SK-N-DZ (cell line): ENCODE results near the genes TRIM15, TRIM26 and ATAT1.

GRCh38 chr6:30162969-30164105, at the start of gene TRIM15:
Gene TRIM15 (plus strand): TSS chr6:30163546.
RAMPAGE:
- cytosol, long total RNA, result no peak
- nucleus, long total RNA, result no peak

RAMPAGE:
- cytosol, long total RNA, result no peak
- nucleus, long total RNA, result no peak
These were observed 14.6 kb downstream of the TRIM26 start for GRCh38 chr6:30198599-30199064.

GRCh38 chr6:30213244-30213667, at the start of gene TRIM26:
Gene TRIM26 (minus strand): TSS chr6:30213406.
RAMPAGE:
- cytosol, long total RNA, result start-site peak on the minus strand at chr6:30213358-30213419, 77 and 102 reads in 2 replicates
- nucleus, long total RNA, result start-site peak on the minus strand at chr6:30213353-30213406, 69 and 38 reads in 2 replicates

DNA sequence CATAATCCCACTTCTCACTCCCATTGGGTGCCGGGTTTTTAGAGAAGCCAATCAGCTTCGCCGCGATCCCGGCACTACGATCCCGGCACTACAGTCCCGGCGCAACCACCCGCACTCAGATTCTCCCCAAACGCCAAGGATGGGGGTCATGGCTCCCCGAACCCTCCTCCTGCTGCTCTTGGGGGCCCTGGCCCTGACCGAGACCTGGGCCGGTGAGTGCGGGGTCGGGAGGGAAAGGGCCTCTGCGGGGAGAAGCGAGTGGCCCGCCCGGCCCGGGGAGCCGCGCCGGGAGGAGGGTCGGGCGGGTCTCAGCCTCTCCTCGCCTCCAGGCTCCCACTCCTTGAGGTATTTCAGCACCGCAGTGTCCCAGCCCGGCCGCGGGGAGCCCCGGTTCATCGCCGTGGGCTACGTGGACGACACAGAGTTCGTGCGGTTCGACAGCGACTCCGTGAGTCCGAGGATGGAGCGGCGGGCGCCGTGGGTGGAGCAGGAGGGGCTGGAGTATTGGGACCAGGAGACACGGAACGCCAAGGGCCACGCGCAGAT, 46.4 kb upstream of the TRIM26 start:
RAMPAGE:
- cytosol, long total RNA, result no peak
- nucleus, long total RNA, result start-site peak on the plus strand centred at position 83 of the sequence, 59 bp wide, 49 and 8 reads in 2 replicates

RAMPAGE:
- cytosol, long total RNA, result no peak
- nucleus, long total RNA, result no peak
These were observed 38.4 kb upstream of the TRIM39 start for GRCh38 chr6:30288132-30288994.

RAMPAGE:
- cytosol, long total RNA, result no peak
- nucleus, long total RNA, result no peak
These were observed 19.6 kb upstream of the TRIM39 start for GRCh38 chr6:30307031-30307609.

DNA sequence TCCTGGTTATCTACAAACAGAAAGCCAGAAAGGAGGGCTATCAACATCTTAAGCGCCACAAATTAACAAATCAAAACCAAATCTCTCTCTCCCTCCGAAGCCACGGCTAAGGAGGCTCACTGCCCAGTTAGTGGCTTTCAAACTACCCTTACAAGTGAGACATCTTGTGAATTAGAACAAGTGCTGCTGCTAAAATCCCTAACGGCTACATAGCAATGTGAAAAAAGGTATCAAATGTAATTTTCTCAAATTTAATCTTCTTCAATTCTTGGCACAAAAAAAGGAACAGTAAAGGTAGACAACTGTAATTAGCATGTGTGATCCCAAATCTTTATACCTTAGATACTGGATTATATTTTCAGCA, 1.5 kb upstream of the TRIM39 start:
RAMPAGE:
- cytosol, long total RNA, result no peak
- nucleus, long total RNA, result no peak

DNA sequence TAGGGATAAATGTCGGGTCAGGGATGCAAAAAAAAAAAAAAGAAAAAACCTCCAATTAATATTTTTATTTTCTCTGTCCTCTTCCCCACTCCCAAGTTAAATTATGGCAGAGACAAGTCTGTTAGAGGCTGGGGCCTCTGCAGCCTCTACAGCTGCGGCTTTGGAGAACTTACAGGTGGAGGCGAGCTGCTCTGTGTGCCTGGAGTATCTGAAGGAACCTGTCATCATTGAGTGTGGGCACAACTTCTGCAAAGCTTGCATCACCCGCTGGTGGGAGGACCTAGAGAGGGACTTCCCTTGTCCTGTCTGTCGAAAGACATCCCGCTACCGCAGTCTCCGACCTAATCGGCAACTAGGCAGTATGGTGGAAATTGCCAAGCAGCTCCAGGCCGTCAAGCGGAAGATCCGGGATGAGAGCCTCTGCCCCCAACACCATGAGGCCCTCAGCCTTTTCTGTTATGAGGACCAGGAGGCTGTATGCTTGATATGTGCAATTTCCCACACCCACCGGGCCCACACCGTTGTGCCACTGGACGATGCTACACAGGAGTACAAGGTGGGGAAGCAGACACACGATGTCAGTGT, 2.6 kb downstream of the TRIM39 start:
RAMPAGE:
- cytosol, long total RNA, result no peak
- nucleus, long total RNA, result no peak

DNA sequence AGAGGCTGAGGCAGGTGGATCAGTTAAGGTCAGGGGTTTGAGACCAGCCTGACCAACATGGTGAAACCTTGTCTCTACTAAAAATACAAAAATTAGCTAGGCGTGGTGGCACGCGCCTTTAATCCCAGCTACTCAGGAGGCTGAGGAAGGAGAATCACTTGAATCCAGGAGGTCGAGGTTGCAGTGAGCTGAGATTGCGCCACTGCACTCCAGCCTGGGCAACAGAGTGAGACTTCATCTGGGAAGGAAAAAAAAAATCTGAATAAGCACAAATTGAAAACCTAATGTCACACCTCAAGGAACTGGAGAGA, 40.0 kb downstream of the RPP21 start:
RAMPAGE:
- cytosol, long total RNA, result no peak
- nucleus, long total RNA, result no peak

RAMPAGE:
- cytosol, long total RNA, result no peak
- nucleus, long total RNA, result no peak
These were observed 575 bp downstream of the HLA-E start for GRCh38 chr6:30489630-30490538.

DNA sequence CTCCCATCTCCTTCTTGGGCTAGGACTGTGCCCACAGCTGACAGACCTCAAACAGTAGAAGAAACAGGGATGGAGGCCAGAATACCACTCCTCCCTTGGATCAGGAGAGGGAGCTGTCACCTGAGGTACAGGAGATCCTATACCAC, 1.1 kb downstream of the HLA-E start:
RAMPAGE:
- cytosol, long total RNA, result no peak
- nucleus, long total RNA, result no peak

GRCh38 chr6:30543670-30544337, 12.5 kb downstream of the GNL1 start:
RAMPAGE:
- cytosol, long total RNA, result no peak
- nucleus, long total RNA, result no peak

RAMPAGE:
- cytosol, long total RNA, result no peak
- nucleus, long total RNA, result no peak
These were observed 6.6 kb downstream of the GNL1 start for GRCh38 chr6:30549568-30550144.

DNA sequence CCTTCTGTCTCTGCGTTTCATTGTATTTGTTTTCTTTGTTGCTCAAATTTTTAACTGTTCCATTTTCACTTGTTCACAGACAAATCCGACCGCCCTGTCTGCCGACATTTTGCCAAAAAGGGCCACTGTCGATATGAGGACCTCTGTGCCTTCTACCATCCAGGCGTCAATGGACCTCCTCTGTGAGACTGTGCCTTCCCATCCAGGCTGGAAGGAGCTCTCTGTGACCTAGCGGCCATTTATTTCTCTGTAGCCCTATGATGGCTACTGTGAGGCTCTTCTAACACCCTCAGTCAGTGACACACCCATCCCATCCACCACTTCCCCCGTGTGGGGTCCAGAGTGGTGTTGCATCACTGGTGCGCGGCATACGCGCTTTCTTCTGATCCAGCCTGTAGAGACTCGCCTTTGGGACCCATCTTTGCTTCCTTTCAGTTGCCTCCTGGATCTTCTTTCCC, 5.2 kb downstream of the PRR3 start:
RAMPAGE:
- cytosol, long total RNA, result no peak
- nucleus, long total RNA, result no peak

DNA sequence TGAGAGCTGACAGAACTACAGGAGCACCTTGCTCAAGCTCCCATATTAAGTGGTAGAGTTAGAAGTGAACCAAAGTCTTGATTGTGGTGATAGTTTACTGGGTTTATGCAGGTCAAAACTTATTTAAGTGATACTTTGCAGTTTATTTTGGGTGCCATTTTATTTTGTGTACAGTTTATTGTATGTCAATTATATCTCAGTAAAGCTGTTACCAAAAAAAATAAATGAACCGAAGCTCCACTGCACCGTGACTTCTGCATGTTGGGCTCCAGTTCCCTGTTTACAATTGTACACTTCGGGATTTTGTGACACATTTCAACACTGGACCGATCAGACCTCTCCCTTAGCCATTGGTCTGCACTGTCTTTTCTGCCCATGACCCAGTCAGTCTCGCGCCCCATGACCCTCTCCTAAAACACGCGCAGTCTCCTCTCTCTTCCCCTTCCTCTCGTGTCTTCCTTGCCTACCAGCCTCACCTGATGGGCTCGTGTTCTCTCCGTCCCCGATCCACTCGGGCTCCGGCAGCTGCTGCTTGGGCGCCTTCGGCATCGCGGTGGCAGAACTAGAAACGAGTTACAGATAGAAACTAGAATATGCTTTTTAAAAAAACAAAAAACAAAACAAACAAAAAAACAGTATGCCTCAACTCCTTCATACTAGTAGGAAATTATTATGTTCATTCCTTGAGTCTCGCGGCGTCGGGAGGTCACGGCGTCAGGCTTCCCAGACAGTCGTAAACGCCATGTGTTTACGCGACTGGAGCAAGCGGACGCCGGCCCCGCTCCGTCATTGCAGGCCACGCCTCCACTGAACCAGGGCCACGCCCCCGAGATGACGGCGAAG, 505 bp upstream of the ABCF1 start:
RAMPAGE:
- cytosol, long total RNA, result start-site peak on the minus strand centred at position 778 of the sequence, 73 bp wide, 48 and 128 reads in 2 replicates
- nucleus, long total RNA, result no peak

DNA sequence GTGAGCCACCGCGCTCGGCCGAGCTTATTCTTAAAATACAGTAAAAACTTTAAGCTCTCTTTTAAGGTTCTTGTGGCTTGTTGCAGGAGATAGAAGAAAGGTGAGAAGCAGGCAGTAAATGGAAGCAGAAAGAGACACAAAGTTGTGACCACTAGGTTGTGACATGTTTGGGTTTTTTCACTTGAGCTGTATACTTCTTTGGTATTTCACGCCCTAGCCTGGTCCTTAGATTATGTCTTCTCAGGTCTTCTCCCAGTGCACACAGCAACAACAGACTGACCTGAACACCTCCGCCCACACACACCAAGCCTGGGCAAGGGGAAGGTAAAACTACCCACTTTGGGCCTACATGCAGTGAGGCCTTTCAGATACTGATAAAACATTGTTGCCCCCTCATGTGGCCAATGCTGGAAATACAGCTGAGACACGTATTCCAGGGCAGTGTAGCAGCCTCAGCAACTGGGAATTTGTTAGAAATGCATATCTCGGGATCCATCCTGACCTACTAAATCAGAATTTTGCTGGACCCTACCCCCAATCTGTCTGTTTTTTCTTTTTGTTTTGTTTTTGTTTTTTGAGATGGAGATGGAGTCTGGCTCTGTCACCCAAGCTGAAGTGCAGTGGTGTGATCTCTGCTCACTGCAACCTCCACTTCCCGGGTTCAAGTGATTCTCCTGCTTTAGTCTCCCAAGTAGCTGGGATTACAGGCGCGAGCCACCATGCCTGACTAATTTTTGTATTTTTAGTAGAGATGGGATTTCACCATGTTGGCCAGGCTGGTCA, 19.7 kb downstream of the PPP1R10 start:
RAMPAGE:
- cytosol, long total RNA, result no peak
- nucleus, long total RNA, result no peak

RAMPAGE:
- cytosol, long total RNA, result no peak
- nucleus, long total RNA, result no peak
These were observed 15.2 kb downstream of the PPP1R10 start for GRCh38 chr6:30601460-30602610.

GRCh38 chr6:30626229-30627569, at the start of gene ATAT1:
Gene ATAT1 (plus strand): TSS chr6:30626874.
RAMPAGE:
- cytosol, long total RNA, result no peak
- nucleus, long total RNA, result start-site peak on the plus strand at chr6:30626871-30626910, 312 and 133 reads in 2 replicates

DNA sequence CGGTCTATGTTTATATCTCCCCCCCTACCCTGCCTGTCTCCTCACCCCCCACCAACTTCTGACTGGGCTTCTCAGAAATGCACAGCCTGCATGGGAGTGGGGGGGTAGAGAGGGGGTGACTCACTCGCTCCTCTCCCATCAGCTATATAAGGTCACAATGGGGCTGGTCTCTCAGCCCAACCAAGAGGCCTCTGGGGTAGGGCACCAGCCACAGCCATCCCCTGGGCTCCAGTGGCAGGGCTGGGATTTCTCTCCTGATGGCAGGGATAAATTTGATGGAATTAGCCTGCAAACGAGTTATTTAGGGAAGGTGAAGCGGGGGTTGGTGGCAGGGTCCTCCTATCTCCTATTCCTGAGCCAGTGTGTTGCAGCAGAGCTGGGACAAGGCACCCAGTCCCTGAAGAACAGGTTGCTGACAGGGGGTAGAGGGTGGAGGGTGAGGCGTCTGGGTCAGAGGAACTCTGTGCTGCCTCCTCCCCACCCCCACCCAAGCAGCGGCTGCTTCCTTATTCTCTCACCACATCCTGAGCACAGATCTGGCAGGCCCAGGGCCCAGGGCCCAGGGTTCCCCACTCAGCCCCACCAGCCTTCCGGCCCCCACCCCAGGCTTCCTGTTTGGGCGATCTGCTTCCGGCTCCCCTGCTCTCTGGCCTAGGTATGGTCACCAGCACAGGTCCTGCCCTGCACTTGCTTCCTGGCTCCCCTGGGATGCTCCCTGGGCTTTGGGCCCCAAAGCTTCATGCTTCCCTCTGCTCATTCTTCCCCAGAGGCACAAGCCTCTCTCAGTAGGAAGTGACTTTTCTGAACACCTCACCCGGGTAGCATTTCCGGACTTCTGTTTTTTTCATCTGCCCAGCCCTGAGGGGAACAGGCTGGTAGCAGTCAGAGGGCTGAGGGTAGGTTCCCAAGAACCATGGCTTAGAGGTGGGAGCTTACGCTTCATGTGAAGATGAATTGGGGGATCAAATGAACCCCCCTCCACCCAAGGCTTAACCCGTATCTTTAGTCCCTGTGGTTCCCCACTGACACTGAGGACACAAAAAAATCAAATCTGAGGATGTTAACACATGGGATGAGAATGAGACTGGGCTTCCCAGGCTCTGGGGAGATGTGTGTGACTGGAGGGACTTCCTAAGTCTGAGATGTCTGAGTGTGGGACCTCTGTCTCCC, 3.9 kb downstream of the PPP1R18 start:
RAMPAGE:
- cytosol, long total RNA, result no peak
- nucleus, long total RNA, result no peak

GRCh38 chr6:30704298-30705193, 12.5 kb downstream of the MDC1 start:
RAMPAGE:
- cytosol, long total RNA, result no peak
- nucleus, long total RNA, result no peak